Heart left ventricle (tissue), 7 donors: Measurements from ENCODE around the gene ILKAP.

GRCh38 chr2:237730404-237730673 is 68.2 kb upstream of the RBM44 start:
- PRO-cap, 6 experiments, result peak in 1 of 6 experiments; most common plus-strand start chr2:237730474 (in 1)
- RAMPAGE, long total RNA, 2 experiments, result no peak in any of the 2 experiments
- RRBS, result no CpG with 5 or more reads among the region's 2 CpGs

- PRO-cap, 6 experiments, result no peak in any of the 6 experiments
- RAMPAGE, long total RNA, 2 experiments, result no peak in any of the 2 experiments
- RRBS, result 28% methylated on average over 3 of the region's 15 CpGs
These were observed 64.6 kb upstream of the RBM44 start for GRCh38 chr2:237733834-237734560.

- PRO-cap, 6 experiments, result no peak in any of the 6 experiments
- RAMPAGE, long total RNA, 2 experiments, result no peak in any of the 2 experiments
- RRBS, result no CpG with 5 or more reads among the region's 22 CpGs
These were observed 62.1 kb upstream of the RBM44 start for GRCh38 chr2:237736069-237737223.

DNA sequence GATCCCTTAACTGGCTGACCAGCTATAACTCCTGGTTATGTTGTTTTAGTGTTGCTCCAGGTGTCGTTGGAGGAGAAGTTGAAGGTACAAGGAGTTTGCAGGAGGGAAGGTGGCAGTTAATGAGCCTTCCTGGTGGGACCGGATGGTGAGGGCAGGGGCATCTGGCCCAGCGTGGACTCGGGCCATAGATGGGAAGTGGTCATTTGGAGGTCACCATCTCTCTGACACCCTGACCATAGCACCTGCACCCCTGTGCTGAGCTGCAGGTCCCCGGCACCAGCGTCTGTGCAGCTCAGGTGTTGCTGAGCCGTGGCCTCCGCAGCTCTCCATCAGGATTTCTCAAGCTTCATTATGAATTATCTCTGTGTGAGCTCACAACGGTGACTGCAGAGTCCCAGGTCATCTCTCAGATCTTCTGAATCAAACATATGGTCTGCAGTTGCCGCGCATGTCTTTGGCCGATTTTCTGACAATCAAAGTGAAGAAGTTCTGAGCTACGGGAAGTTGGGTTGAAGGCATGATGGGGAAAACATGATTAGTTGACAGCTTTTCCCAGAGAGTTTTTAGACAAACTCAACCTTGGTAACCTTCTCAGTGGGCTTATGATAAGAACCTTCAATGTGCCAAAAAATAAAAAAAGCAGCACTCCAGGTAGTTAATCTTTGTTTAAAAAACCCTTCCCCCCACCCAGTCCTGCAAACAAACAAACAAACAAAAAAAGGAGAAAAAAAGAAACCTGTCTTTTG is 51.2 kb upstream of the RBM44 start:
- PRO-cap, 6 experiments, result no peak in any of the 6 experiments
- RAMPAGE, long total RNA, 2 experiments, result no peak in any of the 2 experiments
- RRBS, result no CpG with 5 or more reads among the region's 13 CpGs

- PRO-cap, 6 experiments, result no peak in any of the 6 experiments
- RAMPAGE, long total RNA, 2 experiments, result no peak in any of the 2 experiments
- RRBS, result no CpG with 5 or more reads among the region's 23 CpGs
These were observed 11.7 kb downstream of the RAMP1 start for GRCh38 chr2:237870871-237871729.

DNA sequence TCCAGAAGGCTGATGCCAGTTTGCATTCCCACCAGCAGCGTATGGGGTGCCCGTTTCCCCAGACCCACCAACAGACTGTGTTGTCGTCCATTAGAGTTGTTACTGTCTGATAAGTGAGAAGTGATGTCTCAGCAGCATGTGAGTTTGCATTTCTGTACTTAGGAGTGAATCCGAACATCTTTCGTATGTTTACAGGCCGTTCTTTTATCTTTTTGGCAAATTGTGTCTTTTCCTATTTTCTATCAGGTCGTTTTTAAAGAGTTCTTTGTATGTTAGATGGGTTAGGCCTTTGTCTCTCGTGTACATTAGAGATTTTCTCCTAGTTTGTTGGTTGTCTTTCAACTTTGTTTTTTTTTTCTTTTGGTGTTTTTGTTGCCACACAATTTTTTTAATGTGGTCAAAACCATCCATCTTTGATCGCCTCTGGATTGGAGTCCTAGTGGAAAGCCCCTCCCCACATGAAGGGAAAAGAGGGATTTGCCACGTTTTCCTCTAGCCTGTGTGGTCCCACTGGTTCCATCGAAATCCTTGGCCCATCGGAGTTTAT is 22.2 kb downstream of the RAMP1 start:
- PRO-cap, 6 experiments, result no peak in any of the 6 experiments
- RAMPAGE, long total RNA, 2 experiments, result no peak in any of the 2 experiments
- RRBS, result no CpG with 5 or more reads among the region's 12 CpGs

DNA sequence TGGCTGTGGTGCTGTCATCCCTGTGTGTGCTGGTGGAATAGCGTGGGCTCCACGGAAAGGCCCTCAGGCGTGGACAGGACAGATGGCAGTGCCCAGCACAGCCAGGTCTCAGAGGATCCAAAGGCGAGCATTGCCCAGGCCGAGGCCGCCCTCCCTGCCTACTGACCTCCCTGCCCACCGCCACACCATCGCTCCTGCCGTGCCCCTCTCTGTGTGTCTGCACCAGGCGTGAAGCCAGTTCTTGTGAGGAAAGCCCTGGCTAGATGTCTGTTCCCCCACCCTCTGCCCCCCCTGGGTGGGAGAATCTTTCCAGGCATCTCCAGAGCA is 26.1 kb downstream of the RAMP1 start:
- PRO-cap, 6 experiments, result no peak in any of the 6 experiments
- RAMPAGE, long total RNA, 2 experiments, result no peak in any of the 2 experiments
- RRBS, result no CpG with 5 or more reads among the region's 10 CpGs

- PRO-cap, 6 experiments, result no peak in any of the 6 experiments
- RAMPAGE, long total RNA, 2 experiments, result no peak in any of the 2 experiments
- RRBS, result no CpG with 5 or more reads among the region's 7 CpGs
These were observed 28.9 kb downstream of the RAMP1 start for GRCh38 chr2:237888252-237888820.

DNA sequence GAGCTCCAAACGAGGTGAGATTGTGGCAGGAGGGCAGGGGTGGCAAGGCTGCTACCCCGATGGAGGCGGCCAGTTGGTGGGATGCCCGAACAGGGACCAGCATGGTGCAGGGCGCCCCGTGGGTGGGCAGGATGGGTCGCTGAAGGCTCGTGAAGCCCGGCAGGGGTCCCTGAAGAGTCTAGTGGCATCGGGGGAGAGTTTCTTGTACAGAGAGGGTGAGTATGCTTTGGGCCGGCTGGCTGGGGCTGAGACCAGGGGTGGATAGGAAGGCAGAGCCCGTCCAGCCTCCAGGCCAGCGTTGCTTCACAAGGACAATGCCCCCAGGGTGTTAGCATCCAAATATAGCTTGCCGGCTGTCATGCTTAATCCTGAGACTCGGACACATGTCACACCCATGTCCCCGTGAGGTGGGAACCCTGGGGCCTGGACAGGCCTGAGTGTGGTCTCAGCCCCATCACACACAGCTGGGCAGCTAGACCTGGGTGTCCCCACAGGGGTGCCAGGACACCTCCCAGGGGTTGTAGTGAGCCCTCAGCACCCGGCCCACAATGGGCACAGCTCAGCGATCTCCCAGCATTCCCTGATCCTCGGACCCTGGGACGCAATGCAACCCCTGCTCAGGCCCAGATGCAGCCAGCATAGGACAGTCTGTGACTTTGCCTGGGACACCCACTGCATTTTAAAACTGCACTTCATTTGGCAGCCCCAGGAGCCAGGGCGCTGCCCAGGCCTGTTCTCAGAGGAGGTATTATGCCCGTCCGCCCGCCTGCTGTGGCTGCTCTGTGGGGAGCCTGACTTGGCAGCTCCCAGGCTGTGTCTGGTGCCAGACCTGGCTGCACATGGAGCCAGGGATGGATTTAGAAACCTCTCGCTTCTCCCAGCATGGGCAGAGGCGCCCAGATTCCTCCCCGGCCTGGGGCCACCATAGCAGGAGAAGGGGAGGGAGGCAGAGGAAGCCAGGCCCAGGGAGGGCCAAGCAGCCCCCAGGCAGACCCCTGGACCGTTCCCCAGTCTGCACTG is 36.4 kb downstream of the RAMP1 start:
- PRO-cap, 6 experiments, result peak in 5 of 6 experiments; most common plus-strand start position 925 of the sequence (in 3); most common minus-strand start position 767 of the sequence (in 2)
- RAMPAGE, long total RNA, 2 experiments, result no peak in any of the 2 experiments
- RRBS, result 43% methylated on average over 1 of the region's 28 CpGs

- PRO-cap, 6 experiments, result no peak in any of the 6 experiments
- RAMPAGE, long total RNA, 2 experiments, result no peak in any of the 2 experiments
- RRBS, result no CpG with 5 or more reads among the region's 6 CpGs
These were observed 2.7 kb downstream of the SCLY start for GRCh38 chr2:238063426-238063990.

DNA sequence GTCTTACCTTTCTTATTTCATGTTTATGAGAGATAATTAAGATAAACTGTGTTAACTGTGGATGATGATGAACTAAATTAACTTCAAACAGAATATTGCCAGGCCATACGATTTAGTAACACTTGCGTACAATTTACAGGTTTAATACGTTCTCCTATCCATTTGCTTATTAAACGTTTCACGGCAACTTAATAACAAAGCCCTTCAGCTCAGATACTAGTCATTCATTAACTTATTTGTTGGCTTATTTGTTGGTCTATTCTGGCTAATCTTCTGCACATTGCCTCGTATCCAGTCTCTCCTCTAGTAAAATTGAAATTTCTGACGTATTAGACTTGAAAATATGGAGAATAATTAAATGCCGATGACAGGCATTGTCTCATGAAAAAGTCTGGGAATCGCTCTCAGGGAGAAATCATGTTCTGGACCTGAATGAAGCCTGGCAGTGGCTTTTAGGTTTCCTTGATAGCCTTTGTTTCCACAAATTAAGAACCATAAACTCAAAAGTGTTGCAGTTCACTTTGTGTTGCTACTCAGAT is 4.3 kb downstream of the SCLY start:
- PRO-cap, 6 experiments, result no peak in any of the 6 experiments
- RAMPAGE, long total RNA, 2 experiments, result no peak in any of the 2 experiments
- RRBS, result no CpG with 5 or more reads among the region's 9 CpGs

DNA sequence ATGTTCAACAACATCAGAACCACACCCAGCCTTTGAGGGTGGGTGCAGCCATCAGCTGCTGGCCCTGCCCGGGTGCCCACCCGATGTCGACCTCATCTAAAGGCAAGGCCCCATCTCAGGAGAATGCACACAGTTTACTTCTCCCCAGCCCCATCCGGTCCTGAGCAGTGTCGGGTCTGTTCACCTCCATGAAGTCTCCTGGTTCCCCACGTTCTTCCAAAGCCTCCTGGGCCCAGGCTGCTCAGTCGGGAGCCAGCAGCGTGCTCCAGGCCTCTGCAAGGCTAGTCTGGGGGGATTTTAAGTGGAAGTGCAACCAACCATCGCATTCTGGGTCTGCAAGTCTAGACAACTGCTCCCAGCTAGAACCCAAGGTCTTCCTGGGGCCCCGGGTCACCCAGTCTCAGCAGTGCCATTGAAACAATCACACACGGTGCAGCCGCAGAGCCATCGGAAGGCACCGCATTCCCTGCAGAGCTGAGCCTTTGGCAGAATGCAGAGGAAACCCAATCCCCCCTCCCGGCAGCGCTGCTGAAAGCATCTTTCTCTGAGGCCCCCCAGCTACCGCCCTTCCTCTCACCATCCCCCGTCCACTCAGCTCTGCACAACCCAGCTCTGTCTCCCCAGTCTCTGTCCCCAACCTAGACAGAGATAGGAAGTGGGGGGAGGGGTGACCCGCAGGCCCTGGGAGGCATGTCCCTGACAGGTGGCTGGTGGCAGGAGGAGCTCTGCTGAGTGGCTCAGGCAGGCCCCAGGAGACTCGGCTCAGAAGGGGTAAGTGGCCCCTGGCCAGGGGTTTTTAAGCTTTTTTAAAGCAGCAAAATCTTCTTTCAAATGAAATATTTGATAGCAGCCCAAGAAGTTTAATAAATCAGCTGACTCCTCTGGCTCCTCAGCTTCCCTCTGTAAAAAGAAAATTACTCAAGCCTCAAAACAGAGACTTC is 8.6 kb downstream of the ESPNL start:
- PRO-cap, 6 experiments, result no peak in any of the 6 experiments
- RAMPAGE, long total RNA, 2 experiments, result no peak in any of the 2 experiments
- RRBS, result 71% methylated on average over 5 of the region's 20 CpGs

DNA sequence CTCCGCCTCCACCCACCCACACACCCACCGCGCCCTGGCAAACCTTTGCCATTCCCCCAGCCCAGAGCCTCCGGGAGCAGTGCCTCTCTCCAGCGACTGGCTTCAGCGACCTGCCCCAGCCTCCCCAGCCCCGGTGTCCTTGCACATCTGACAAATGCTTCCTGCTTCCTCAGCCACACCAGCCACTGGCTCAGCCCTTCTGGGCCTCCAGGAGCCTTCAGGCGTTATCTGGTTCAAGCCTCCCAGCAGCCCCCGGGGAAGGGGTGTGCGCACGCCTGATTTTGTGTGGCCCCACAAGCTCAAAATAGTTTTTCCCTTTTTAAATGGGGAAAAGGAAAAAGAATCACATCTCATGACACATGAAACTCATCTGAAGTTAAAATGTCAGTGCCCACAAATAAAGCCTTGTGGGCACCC is 14.3 kb downstream of the ESPNL start:
- PRO-cap, 6 experiments, result no peak in any of the 6 experiments
- RAMPAGE, long total RNA, 2 experiments, result no peak in any of the 2 experiments
- RRBS, result 31% methylated on average over 6 of the region's 11 CpGs

GRCh38 chr2:238126973-238127655 is 11.4 kb upstream of the KLHL30 start:
- PRO-cap, 6 experiments, result peak in 1 of 6 experiments; most common plus-strand start chr2:238127447 (in 1); most common minus-strand start chr2:238127295 (in 1)
- RAMPAGE, long total RNA, 2 experiments, result no peak in any of the 2 experiments
- RRBS, result 3% methylated on average over 3 of the region's 20 CpGs

DNA sequence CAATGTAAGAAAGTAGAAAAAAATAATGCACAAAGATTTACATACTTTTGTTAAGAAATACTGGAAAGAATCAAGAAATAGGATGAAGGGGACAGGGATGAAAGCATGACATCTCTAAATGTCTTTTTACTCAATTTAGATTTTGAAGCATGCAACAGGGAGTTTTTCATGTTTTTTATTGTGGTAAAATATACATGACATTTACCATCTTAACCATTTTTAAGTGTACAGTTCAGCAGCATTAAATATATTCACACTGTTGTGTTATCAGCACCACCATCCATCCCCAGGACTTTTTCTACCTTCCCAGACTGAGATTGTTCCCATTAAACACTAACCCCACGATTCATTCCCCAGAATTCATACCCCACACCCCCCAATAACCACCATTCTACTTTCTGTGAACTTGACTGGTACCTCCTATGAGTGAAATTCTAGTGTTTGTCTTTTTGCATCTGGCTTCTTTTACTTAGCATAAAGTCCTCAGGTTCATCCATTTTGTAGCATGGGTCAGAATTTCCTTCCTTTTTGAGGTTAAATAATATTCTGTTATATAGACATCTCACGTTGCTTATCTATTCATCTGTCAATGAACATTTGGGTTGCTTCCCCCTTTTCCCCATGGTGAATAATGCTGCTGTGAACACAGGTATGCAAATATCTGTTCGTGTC is 18.5 kb downstream of the ERFE start:
- PRO-cap, 6 experiments, result no peak in any of the 6 experiments
- RAMPAGE, long total RNA, 2 experiments, result no peak in any of the 2 experiments
- RRBS, result no CpG with 5 or more reads among the region's 3 CpGs

DNA sequence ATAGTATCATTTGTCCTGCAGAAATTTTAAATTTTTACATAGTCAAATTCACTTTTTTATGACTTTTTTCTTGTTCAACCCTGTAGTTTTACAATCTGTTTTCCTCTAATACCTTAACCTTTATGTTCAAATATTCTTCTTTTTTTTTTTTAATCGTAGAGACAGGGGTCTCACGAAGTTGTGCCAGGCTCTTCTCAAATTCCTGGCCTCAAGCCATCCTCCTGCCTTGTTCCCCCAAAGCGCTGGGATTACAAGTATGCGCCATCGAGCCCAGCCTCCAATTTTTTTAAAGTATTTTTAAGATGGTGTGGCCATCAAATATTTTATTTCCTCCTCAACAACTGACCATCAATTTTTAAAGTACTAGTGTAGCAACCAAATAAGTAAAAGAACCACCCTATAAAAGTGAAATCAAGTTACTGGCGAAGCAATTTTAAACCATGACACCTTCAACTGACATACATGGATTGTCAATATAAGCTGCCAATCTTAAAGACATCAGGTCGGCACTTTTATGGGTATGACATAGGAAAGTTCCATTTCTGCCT is 3.8 kb downstream of the ILKAP start:
- PRO-cap, 6 experiments, result no peak in any of the 6 experiments
- RAMPAGE, long total RNA, 2 experiments, result no peak in any of the 2 experiments
- RRBS, result no CpG with 5 or more reads among the region's 7 CpGs

GRCh38 chr2:238203426-238204597 is at the start of gene ILKAP:
ILKAP (minus strand) TSS chr2:238203695.
- PRO-cap, 6 experiments, result peak in 6 of 6 experiments; most common plus-strand start chr2:238203789 (in 6); most common minus-strand start chr2:238203695 (in 6)
- RAMPAGE, long total RNA, 2 experiments, result start-site peak on the minus strand in 2 of 2 experiments, at chr2:238203618-238203639 at its widest, 47 to 74 reads per replicate
- RRBS, result 2% methylated on average over 42 of the region's 87 CpGs

GRCh38 chr2:238261841-238262230 is 22.0 kb upstream of the HES6 start:
- PRO-cap, 6 experiments, result no peak in any of the 6 experiments
- RAMPAGE, long total RNA, 2 experiments, result no peak in any of the 2 experiments
- RRBS, result no CpG with 5 or more reads among the region's 6 CpGs

DNA sequence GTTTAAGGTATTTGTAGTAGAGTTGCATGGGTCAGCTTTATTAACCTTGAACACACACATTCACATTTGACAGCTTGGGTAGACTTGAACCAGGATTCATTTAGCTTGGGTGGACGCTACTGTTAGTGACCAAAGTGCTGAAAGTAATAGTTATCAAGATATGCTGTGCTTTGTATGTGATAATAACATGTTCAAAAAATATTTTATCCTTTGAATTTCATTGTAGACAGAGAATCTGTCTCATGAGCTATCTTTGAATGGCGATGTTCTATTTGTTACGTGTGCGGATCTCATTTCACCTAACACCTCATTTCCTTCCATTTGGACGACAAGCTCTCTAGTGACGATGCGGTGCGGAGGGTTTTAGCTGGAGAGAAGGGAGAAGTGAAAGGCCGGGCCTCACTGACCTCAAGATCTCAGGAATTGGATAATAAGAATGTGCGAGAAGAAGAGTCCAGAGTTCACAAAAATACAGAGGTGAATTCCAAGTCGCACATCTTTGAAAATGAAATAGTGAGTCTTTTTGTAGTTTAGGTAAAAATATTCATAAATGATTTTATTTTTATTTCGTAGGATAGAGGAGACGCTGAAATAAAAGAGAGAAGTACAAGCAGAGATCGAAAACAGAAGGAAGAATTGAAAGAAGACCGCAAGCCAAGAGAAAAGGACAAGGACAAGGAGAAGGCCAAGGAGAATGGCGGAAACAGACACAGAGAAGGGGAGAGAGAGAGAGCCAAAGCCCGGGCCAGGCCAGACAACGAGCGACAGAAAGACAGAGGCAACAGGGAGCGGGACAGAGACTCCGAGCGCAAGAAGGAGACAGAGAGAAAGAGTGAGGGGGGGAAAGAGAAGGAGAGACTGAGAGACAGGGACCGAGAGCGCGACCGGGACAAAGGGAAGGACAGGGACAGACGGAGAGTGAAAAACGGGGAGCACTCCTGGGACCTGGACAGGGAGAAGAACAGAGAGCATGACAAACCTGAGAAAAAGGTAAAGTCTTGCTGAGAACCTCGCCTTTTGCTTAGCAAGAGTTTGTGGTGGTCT is 8.4 kb downstream of the TRAF3IP1 start:
- PRO-cap, 6 experiments, result no peak in any of the 6 experiments
- RAMPAGE, long total RNA, 2 experiments, result no peak in any of the 2 experiments
- RRBS, result 34% methylated on average over 1 of the region's 29 CpGs

- PRO-cap, 6 experiments, result no peak in any of the 6 experiments
- RAMPAGE, long total RNA, 2 experiments, result no peak in any of the 2 experiments
- RRBS, result no CpG with 5 or more reads among the region's 4 CpGs
These were observed 26.8 kb downstream of the TRAF3IP1 start for GRCh38 chr2:238347145-238347545.